Mucosa of descending colon (tissue), 1 donor: ENCODE data around the genes NUP43 and ZBTB2.

GRCh38 chr6:149726154-149727350, 8.7 kb upstream of the LATS1 start:
- PRO-cap = no peak

GRCh38 chr6:149745696-149746902, at the start of gene NUP43:
Gene NUP43, minus strand, starts transcription at chr6:149746529.
- PRO-cap = bidirectional peak, plus-strand start at chr6:149746620, minus-strand start at chr6:149746456

DNA sequence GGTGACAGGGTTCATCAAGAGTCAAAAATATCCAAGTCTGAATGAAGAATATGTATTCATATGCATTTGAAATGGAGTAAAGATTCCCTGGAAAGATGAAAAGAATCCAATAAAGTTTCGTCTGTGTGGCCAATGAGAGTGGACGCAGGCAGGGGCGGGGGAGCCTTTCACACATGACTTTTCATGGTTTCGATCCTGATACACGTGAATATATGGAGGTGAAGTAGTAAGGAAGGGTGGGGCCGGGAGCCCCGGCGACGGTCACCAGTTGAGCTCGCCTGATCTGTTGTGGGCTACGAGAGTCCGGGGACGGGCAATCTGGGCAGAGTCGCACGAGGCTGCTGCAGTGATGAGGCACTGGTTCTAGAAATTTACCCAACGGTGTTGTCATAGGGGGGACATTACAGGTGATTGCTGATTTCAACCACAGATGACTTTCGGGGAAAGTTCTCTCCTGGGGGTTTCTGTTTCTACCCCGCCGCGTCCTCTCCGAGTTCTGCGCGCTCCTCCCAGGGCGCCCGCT, 12.0 kb upstream of the RAET1L start:
- PRO-cap = no peak

DNA sequence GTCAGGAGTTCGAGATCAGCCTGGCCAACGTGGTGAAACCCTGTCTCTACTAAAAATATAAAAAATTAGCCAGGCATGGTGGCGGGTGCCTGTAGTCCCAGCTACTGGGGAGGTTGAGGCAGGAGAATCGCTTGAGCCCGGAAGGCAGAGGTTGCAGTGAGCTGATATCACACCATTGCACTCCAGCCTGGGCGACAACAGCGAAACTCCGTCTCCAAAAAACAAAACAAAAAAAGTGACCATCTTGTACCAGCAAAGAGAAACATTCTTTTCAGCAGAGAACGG, 25.1 kb upstream of the PPP1R14C start:
- PRO-cap = no peak

DNA sequence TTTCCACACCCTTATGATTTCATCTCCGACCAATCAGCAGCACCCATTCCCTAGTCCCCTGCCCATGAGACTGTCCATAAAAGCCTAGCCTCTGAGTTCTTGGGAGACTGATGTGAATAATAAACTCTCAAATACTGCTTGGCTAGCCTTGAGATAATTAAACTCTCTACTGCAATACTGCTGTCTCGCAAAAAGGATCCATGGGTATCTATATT, 71.4 kb upstream of the IYD start:
- PRO-cap = unidirectional peak, plus-strand start at position 105 of the sequence

GRCh38 chr6:150418803-150419662, 50.2 kb downstream of the IYD start:
- PRO-cap = no peak

DNA sequence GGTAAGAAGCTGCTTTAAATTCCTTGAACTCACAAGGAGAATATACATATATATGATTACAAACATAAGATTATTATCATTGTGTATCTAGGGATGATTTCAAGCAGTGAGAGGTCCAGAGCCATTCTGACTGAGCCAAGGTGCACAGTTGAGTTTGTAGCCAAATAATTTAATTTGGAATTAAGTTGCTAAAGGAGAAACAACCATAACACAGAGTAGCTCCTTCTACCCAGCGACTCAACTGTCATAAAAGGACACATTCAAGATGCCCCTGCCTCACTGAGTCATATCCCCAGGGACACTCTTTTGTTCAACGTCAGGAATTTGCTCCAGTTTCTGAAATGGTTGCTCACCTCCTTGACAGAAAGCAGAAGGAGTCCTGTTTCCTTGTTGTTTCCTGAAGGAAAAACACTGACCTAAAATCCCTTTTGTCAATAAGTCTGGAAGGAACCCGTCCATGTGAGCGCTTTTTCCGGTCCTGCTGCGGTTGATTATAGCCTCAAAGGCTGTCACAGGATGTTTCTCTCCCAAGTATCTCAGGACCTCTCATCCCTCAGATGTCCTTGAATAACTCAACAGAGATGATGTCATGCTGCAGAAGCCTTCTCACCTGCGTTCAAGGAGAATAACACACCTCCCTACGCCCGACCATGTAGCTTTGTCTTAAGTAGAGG, 113.7 kb upstream of the PLEKHG1 start:
- PRO-cap = no peak

DNA sequence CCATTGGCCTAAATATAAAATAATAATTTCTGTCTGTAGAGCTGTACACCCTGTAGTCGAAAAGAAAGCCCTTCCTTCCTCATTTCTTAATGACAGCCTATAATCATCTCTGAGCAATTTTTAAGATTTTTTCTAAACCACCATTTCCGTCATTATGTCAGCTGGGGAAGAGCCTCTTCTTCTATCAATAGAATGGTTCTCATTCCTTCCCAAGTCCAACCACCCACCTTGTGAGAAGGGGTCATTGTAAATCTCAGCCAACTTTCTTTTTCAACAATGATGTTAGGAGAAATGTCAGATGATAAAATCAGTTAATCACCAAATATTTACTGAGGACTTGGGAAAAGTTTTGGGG, 91.8 kb downstream of the PLEKHG1 start:
- PRO-cap = no peak

DNA sequence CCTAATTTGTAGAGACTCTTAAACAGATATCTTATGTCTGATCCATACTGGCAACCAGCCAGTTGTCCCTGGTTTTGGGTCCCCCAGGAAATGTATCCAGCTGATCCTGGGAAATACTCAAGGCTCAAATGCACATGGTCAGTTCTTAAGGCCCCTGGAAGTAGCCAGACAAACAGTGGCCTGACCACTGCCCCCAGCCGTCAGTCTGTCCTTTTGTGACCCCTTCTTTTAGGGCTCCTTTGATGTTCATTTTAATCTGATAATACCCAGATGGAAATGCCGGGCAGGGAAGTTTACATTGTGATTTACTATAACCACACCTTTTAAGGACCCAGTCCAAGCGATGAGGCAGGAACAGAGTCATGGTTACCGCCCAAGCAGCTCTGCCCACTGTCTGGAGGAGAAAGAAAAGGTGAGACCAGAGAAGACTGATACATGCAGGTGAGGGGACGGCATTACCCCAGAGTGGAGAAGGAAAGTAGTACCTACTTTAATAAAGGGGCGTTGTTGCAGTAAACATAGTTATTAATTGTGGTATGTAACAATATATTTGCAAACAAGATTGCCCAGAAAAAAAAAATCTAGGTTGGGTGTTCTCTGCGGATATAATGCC, 110.5 kb downstream of the PLEKHG1 start:
- PRO-cap = no peak

DNA sequence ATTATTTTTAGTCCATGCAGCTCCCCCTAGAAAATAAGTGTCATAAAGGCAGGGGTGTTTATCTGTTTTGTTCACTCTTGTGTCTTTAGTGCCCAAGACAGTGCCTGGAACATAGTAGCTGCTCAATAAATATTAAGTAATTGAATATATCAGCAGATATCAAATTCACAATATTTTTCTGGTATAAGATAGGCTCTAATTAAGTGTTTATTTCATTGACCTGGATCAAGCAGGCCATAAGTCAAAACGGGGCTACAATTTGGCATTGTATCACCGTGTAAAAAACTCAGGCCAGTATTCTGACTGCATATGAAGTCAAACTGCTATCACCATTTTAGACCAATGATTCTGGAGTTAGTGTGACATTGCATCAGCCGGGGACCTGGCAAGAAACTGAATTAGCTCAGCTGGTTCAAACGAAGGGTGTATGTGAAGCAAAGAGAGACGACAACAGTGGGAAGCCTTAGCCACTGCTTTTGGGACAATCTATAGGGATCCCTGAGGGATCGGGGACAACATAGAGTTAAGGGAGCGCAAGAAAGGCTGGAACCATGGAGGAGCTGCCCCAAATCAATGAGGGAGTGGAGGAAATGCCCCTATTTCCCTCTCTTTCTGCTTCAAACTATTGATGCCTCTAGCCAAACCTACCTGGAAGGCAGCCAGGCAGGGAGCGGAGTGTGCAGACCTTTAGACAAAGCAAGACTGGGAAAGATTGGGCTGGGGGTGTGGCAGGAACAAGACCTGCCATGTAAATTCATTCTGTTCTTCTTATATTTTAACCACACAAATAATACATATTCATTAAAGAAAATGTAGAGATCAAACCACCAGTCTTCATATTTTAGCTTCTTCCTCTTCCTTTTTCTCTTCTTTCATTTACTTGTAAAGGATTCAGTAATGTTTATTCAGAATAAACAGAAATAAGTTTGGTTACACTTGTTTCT, 112.2 kb downstream of the PLEKHG1 start:
- PRO-cap = no peak

DNA sequence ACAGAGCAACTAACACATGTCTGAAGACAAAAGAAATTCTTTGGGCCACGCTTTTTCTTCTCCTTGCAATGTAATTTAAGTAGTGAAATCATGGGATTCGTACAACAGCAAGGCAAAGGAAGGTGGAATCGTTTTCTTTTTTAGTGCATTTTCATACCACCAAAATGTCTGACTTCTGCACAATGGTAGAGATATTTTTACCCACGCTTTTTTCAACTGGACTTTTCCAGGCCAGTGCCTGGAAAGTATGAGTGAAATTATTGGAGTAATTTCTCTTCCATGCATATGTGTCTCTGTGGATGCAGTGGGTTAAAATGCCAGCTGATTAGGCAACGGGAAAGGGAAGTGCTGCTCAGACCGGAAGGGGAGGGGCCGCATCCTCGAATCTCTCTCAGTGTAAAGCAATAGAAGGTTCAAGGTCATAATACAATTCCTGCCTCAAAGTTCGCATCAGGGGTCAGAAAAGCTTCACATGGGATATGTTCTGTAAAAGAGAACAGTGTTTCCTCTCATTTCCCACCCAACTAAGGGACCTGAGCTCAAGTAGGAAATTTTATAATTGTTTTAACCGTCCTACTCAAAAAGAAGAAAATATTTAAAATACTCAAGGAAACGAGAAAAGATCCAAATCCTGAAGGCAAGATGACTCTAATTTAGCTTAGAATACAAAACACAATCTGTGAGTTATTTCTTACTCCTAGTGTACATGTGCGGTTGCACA, 89.7 kb upstream of the MTHFD1L start:
- PRO-cap = no peak

- PRO-cap = no peak
Measured at GRCh38 chr6:151021671-151022265, 156.3 kb downstream of the MTHFD1L start.

GRCh38 chr6:151325157-151326232, 65.9 kb downstream of the ZBTB2 start:
- PRO-cap = no peak

DNA sequence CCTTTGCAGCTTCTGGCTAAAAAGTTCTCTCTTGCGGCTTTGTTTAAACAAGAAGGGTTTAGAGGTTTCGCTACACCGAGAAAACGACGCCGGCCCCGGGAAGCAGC, 1.6 kb downstream of the ZBTB2 start:
- PRO-cap = no peak

DNA sequence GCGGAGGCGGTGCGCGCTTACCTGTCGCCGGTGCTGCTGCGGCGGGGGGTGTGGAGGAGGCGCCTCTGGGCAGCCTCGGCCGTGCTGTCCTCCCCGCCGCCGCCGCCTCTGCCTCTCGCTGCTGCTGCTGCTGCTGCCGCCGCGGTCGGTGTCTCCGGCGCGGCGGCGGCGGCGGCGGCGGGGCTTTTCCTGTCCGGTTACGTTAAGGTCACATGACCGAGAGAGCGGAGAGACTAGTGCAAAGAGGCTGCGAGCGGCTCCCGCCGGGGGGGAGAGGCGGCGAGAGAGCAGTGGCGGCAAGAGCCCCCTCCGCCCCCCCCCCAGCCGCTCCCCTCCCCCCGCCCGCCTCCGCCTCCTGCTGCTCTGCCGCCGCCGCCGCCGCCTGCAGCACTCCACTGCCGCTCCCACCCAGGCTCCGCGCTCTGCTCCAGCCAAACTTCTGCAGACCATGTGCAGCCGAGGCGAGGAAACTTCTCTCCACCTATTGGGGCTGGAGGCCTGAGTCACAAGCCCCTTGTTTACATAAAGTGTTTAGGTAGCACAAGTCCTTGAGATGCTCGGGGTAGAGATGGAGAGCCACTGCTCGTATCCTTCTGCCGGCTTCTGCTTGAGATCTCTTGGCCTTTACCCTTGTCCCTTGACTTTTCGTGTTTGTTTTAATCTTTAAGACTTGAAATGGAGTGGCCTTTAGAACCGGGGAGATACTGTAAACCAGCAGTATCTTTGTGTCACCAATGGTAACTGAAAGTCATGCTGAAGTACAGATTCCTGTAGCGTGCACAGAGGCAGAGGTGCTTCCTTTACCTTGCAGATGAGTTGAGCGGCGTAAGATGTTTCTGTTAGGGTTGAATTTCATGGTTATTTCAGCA, at the start of gene ZBTB2:
Gene ZBTB2, minus strand, starts transcription at position 161 of the 869 bp plus-strand sequence.
- PRO-cap = bidirectional peak, plus-strand start at position 213 of the sequence, minus-strand start at position 147 of the sequence; bidirectional peak, plus-strand start at position 551 of the sequence, minus-strand start at position 397 of the sequence; bidirectional peak, plus-strand start at position 763 of the sequence, minus-strand start at position 632 of the sequence

DNA sequence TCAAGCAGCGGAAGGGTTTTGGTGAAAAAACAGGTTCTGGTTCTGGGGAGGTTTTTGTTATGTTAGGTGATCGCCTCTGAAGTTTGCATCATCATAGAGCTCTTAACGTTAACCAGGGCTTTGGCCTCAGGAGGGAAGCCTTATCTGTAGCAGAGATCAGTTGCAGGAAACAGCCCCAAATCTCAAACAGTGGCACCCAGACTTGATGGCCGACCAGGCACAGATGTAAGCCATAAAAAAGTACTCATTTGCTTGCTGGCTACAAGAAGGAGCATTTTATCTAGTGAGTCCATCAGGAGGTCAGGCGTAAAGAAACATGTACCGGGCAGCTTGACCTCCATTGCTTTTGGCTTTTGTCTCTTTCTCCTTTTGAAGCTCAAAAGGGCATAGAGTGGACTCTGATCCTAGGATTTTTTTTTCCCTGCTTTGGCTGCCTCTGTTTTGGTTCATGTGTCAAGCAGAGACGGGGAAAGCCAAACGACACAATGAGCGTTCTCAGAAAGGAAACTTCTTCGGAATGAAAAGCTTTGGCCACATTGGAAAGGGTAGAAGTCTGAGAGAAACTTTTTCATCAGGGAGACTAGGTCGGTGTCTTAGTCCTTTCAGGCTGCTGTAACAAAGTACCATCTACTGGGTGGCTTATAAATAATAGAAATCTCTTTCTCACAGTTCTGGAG, 122.4 kb downstream of the CCDC170 start:
- PRO-cap = no peak

- PRO-cap = no peak
Measured at GRCh38 chr6:151764390-151764610, 43.2 kb upstream of the ESR1 start.

GRCh38 chr6:152094838-152095543, 287.5 kb downstream of the ESR1 start:
- PRO-cap = no peak

DNA sequence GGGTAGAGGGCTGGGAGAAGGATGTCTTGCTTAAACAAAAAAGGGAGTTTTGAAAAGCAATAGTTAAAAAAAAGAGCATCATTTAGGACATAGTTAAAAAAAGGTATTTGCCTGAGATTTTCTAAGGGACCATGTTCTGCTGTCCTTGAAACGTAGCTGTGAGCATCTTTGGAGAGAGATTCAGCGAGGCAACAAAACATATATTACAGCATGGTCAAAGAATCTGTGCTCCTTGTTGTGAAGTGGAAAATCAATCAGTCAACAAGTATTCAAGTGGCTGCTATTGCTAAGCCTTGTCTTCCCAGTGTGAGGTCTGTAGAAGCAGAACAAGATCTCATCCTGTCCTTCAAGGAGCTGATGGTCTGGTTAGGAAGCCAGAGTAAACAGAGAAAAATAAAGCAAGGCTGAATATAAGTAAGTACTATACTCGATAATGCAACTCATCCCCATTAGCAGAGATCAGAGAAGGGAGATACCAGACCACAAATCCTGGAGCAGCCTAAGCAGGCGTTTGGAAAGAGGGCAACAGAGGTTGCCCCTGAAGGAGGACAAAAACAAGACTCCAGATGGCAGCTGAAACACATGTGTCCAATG, 392.2 kb downstream of the SYNE1 start:
- PRO-cap = no peak

- PRO-cap = unidirectional peak, minus-strand start at chr6:152268160
Measured at GRCh38 chr6:152268045-152268517, 369.1 kb downstream of the SYNE1 start.